Mesenchymal stem cell of Wharton's jelly (primary cell): ENCODE results near the genes MMP20, CASP4, CARD18 and RAB39A.

GRCh38 chr11:102438661-102439431 is 13.7 kb downstream of the TMEM123 start:
- CAGE, long polyA plus RNA, result no peak

- CAGE, long polyA plus RNA, result no peak
These were observed 21.9 kb upstream of the MMP7 start for GRCh38 chr11:102552314-102553019.

GRCh38 chr11:102560258-102561255 is 30.0 kb upstream of the MMP7 start:
- CAGE, long polyA plus RNA, result no peak

DNA sequence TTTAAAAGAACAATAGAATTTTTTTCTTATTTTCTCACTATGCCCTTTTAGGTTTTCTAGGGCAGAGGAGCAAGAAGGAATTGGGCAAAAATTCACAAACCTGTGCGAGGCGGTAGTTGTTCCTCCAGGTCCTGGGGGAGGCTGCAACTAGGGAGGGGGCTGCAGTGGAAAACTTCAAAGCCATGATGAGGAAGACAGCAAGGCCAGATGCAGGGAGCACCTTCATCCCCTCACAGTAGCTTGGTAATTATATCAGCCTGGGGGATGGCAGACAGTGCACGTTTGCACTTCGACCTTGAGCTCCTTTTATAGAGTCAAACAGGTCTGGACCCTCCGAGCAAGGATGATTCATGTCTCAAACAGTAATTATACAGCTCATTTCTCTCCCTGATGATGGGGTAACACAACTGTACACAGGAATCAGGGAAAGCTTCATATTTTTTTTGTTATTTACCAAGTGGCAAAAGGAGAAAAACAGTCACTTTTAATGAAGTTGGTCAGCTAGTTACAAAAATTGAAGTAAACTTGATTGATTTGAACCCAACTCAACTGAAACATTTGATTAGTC is at the start of gene MMP20:
Gene MMP20, minus strand, starts transcription at position 239 of the 568 bp plus-strand sequence.
- CAGE, long polyA plus RNA, result no peak

- CAGE, long polyA plus RNA, result no peak
These were observed 36.2 kb downstream of the DCUN1D5 start for GRCh38 chr11:103055728-103056202.

DNA sequence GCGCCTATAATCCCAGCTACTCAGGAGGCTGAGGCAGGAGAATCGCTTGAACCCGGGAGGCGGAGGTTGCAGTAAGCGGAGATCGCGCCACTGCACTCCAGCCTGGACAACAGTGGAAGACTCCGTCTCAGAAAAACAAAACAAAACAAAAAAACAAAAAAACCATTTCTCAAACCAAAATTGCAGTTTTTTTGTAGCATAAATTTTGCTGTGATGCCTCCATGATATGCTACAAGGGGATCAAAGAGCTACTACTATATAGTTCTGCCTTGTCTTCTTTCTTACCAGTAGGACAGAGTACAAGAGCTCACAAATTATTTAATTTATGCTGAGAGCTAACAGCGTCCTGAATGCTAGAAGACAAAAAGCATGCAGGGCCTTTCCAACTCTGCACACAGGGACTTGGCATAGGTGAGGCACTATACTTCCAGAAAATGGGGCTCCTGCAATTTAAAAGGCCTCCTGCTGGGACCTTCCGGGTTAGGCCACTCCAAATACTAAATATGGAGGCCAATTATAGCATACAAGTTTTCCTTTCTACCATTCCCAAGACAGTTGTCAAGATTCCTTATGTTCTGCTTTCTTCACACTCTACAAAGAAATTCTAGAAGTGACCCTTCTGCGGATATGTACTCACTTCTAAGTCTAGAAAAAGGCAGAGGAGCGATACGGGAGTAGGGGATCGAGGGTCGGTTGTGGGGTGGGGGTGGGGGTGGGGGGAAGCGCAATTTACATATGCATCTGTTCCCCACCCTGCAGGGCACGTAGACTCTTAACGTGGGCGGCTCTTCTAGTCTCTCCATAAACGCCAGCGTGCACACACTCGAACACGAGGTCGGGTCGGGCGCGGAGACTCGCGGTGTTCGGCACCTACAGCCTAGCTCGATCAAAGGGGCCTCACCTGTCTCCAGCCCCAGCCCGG is 916 bp downstream of the DCUN1D5 start:
- CAGE, long polyA plus RNA, result no peak

- CAGE, long polyA plus RNA, result no peak
These were observed 297.4 kb upstream of the DDI1 start for GRCh38 chr11:103738628-103739752.

- CAGE, long polyA plus RNA, result no peak
These were observed 50.8 kb downstream of the CASP4 start for GRCh38 chr11:104917597-104917961.

- CAGE, long polyA plus RNA, result start-site peak on the minus strand at chr11:104968557-104968575, 30 and 36 reads in 2 replicates
These were observed at the start of gene CASP4 for GRCh38 chr11:104968008-104968882. Gene CASP4 (minus strand): TSS chr11:104968574.

DNA sequence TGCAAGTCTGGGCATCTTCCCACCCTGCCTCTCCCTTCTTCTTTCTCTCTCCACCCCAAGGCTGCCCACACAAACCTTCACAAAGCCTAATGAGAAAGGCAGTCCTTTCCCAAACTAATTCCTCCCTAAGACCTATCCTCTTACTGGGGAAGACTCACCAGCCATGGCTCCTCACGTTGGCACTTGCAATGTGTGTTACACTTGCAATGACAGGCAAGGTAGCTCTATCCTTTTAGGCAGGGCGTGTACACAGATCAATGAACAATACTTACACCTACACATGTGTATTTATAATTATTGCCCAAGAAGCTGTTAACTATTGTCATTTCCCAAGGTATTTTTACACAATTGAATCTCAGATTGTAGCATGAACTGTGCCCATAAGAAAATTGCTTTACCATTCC is at the start of gene CARD18:
Gene CARD18, minus strand, starts transcription at position 208 of the 404 bp plus-strand sequence.
- CAGE, long polyA plus RNA, result no peak

DNA sequence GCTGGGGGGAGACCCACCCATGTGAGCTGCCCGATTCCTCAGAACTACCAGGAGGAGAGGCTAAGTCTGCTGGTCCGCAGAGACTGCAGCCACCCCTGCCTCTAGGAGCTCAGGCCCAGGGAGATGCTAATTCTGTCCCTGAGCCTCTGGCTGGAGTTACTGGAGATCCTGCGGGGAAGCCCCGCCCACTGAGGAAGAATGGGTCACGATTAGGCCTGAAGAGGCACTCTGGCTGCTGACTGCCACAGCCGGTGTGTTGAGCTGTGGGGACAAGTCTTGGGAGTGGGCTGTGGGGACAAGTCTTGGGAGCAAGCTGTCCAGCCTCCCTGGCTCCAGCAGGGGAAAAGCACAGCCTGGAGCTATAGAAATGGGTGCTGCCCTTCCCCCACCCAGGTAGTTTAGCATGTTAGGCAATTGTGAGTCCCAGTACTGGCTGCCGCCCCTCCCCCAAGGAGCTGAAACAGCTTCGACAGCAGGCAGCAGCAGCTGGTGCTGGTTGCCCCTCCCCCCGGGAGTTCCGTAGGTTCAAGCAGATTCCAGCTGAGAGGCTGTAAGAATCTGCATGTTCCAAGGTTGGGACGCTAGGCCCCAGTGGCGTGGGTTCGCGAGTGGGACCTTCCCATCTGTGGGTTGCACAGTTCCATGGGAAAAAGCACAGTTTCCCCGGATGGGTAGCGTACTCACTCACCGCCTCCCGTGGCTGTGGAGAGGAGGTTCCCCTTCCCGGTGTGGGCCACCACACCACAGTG is 61.7 kb downstream of the MSANTD4 start:
- CAGE, long polyA plus RNA, result no peak

- CAGE, long polyA plus RNA, result no peak
These were observed 69.7 kb downstream of the CWF19L2 start for GRCh38 chr11:107387964-107388311.

DNA sequence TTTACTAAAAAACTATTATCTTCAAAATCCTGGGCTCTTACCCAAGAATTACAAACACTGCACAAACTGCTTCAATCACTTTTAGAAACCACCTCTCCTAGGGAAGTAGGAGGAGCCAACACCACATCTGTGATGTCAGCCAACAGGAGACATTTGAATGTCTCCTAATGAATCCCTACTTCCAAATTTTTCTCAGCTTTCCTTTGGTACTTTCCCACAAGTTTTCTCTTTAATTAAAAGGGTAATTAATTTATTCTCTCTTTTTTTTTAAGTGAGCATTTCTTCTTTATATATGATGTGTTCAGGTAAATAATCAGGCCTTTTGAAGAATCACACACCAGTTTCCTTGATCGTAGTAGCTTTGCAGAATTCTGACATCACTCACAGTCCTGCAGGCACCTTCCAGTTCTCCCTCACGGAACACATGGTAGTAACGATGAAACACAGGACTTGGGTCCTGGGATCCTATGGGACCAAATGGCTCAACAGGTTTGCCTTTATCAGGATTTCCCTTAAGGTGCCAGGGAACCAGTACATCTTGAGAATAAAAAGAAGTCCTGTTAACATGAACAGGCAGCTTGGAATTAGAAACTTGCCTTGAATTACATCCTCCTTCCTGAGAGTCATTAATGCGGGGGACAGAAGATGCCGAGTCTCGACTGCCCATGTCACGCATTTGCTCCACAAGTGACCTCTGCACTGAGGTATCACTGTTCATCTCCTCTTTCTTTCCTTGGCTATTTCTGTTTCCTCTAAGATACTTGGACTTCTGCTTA is 46.9 kb upstream of the CWF19L2 start:
- CAGE, long polyA plus RNA, result no peak

- CAGE, long polyA plus RNA, result no peak
These were observed 21.5 kb downstream of the ELMOD1 start for GRCh38 chr11:107612457-107612848.

GRCh38 chr11:107840520-107841268 is 17.9 kb downstream of the SLC35F2 start:
- CAGE, long polyA plus RNA, result no peak

DNA sequence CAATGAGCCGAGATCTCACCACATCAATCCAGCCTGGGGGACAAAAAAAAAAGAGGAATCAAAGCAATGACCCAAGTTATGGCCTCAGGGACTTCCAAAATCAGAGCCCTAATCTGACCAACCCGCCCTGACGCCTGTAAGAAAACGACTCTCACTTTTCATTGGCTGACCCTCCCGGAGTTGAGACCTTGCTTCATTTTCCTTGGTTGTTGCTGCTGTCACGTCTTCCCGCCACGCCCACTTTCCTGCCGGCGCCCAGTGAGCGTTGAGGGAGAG is 298 bp upstream of the RAB39A start:
- CAGE, long polyA plus RNA, result no peak

DNA sequence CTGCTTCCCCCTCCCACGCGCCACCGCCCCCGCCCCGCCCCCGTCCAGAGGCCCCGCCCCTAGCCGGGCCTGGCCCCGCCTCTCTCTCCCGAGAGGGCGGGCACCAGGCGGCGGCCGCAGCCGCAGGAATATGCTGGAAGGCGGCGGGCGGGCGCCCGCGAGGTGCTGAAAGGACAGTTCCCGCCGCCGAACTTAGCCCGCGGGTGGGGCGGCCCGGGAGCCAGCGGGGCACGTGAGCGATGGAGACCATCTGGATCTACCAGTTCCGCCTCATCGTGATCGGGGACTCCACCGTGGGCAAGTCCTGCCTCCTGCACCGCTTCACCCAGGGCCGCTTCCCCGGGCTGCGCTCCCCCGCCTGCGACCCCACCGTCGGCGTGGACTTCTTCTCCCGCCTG is at the start of gene RAB39A:
Gene RAB39A, plus strand, starts transcription at position 119 of the 398 bp plus-strand sequence.
- CAGE, long polyA plus RNA, result no peak

DNA sequence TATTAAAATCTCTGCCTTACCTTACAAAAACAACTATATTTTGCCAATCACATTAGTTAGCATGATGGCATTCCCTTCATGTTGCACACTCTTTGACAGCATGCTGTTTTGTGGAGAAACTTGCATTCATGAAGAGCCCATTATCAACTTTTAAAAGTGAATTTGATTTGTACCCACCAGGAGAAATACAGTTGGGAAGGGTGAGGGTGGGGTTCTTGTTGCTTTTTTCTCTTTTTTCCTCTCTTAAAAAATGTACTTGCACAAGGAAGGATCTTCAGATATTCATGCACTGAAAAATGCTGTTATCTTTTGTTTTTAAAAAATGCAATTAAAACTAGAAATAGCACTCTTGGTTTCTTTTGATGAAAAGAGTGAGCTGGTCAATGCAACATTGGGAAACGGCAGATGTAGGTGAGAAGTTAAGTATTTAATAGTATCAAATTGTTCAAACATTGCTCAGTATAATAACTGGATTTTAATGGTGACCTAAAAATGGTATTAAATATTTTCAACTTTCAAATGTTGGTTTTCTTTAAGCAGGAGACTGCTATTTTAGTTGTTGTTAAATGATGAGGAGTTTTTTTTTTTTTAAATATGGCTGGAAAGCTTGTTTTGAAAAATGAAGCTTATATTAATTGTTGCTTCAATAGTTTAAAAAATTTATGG is 16.7 kb upstream of the ACAT1 start:
- CAGE, long polyA plus RNA, result no peak

DNA sequence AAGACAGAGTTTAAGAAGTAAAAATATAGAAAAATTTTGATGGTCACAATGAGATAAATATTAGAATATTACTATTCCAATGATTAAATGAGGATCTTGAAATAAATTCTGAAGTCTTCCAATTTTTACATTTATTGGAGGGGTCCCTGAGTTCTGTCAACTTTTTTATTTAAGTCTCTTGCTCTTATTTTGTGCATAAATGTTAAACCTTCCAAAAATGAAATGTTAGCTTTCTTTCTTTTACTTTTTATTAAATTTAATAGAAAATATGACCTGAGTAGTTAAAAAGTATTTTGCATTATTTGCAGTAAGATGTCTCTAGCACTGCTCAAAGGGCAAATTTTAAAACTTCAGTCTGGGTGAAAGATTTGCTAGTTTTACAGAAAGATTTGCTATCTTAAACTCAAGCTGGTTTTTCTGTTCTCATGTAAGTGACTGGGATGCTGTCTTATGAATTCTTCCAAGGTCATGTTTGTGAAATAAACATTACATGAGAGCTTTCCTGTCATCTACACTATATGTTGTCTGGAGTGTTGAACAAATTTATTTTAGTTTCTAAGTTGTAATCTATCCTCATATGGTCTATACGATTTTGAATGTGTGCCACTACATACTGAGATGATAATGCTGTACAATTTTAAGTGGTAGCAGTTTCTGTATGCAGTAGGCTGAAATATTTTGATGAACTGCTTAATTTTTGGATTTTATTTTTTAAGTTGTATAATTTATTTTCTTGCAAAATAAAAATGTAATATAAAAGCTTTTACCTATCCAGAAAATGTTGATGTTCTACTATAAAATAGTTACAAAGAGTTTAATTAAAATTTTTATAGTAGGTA is 14.1 kb upstream of the ACAT1 start:
- CAGE, long polyA plus RNA, result no peak

GRCh38 chr11:108591871-108592427 is 1.6 kb downstream of the EXPH5 start:
- CAGE, long polyA plus RNA, result no peak